PFSK-1 (cell line): ENCODE results near the genes CCDC74B, POTEI, POTEJ, ARHGEF4, PLEKHB2 and RAB6D.

DNA sequence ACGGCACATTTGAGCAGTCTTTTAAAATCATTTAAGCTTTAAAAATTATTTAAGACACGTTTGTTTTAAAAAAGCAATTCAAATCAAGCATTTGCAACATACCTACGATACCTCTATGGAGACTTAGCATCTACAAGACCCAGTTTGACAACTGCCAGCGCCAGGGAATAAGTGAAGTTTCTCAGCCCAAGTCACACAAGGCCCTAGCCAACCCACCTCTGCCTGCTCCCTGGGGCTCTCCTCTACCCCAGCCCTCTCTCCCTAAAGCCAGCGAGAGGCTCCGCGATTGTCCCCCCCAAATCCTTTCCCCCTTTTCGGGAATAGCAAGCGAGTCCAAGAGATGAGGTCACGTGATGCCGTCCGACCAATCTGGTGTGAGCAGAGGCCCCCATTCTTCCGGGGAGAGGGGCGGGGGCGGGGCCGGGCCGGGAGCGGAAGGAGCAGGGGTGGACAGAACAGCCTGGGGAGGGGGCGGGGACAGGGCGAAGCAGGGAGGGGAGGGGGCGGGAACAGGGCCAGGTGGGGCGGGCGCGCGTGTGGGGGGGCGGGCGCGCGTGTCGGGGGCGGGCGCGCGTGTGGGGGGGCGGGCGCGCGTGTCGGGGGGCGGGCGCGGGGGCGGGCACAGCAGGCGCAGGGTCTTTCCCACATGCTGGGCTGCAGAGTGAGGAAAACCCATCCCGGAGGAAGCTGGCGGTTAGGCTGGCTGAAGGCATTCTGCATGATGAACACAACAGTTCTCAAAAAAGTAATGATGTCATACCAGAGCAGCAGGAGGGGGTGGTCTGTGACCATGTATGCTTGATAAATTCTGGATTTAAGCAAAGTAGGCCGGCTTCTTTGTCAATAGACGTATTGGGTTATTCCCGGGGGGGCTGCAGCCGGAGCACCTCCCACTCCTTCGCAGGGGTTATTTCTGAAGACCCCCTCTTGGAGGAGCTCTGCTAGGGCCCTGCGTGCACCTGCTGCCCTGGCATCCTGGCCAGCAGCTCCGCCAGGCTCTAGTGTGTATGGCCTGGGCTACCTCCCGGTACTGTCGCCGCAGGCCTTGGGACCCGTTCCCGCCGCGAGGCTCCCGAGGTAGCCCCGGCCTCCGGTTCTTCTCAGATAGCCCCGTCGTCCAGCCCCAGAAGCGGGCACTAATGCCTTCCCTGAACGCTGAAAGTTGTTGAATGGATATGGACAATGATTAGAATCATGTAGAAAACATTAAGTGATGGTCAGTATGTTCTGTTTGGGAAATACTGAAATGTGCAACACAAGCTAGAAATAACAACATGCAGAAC lies 101.8 kb upstream of the RAB6C start:
- RRBS: 85% methylated on average over 5 of the region's 67 CpGs

- RRBS: no CpG with 5 or more reads among the region's 7 CpGs
Measured at GRCh38 chr2:129981621-129982098, 2.2 kb downstream of the RAB6C start.

DNA sequence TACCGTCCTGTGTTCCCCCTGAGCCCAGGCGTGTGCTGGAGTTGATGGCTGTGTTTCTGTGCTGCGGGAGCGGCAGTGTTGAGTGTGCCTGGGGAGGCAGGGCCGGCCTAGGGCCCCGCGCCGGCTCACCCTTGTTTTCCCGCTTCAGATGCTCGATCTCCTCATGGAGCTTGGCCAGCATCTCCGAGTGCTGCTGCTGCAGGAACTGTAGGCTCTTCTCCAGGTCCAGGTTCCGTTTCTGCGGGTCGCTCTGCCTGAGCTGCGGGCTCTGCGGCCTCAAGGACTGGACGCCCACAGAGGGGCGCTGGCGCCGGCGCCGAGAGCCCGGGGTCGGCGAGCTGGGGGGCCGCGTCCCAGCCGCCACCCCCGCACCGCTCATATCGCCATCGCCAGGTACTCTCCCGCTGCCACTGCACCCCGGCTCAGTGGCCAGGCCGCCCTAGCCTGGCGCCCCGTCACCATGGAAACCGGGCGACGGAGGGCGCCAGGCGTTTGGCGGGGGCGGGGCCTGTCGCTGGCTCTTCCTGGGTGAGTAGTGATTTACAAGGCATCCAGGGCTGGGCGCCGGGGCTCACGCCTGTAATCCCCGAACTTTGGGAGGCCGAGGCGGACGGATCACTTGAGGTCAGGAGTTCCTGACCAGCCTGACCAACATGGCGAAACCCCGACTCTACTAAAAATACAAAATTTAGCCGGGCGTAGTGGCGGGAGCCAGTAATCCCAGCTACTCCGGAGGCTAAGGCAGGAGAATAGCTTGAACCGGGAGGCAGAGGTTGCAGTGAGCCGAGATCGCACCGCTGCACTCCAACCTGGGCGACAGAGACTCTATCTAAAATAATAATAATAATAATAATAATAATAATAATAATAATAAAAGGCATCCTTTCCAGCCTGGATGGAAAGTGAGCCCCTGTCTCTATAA lies at the start of gene CCDC74B:
TSS of gene CCDC74B (minus strand) at position 495 of the 922 bp plus-strand sequence.
- RRBS: 80% methylated on average over 7 of the region's 63 CpGs

GRCh38 chr2:130251910-130252318 lies 53.7 kb upstream of the TUBA3E start:
- RRBS: 33% methylated on average over 16 of the region's 24 CpGs

- RRBS: no CpG with 5 or more reads among the region's 16 CpGs
Measured at GRCh38 chr2:130328128-130328658, 13.8 kb downstream of the CCDC115 start.

DNA sequence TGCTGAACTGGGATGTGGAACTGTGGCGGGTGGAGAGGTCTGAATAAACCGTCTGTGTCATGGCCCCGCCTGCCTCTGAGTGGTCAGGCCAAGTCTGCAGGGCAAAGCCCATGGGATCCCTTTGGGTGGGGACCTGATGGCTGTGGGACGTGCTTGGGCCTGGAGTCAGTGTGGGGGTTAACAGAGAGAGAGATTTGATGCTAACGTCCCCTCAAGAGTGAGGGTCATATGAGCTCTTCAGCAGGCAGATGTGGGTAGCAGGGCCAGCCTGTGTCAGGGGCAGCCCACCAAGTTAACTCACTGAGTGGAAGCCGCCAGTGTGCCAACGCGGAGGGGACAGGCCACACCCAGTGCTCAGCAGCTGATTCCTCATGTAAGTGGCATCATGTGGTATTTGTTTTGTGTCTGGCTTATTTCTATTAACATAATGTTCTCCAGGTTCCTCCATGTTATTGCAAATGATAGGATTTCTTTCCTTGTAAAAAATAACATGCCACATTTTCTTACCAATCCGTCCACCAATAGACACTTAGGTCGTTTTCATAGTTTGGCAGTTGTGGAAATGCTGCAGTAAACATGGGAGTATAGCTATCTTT lies 4.0 kb downstream of the IMP4 start:
- RRBS: no CpG with 5 or more reads among the region's 10 CpGs

GRCh38 chr2:130375046-130375441 lies 19.2 kb downstream of the PTPN18 start:
- RRBS: no CpG with 5 or more reads among the region's 6 CpGs

DNA sequence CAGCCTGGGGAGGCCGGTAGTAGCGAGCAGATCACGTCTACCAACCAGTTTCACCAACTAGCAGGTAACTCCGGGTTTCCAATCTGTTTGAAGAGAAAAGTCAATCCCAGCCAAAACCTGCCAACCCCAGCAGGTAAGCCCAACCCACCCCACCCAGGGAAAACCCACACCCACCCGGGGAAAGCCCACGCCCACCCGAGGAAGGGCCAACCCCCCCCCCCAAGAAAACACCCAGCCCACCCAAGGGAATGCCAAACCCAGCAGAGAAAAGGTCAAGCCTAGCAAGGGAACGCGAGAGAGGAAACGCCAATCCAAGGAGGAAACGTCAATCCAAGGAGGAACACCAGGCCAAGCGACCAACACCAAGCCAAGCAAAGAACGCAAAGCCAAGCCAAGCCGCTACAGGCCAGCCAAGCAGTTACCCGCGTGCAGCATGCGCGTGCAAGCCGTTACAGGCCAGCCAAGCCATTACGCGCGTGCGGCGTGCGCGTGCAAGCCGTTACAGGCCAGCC lies at the start of gene POTEI:
TSS of gene POTEI (minus strand) at position 83 of the 512 bp plus-strand sequence.
- RRBS: no CpG with 5 or more reads among the region's 27 CpGs

DNA sequence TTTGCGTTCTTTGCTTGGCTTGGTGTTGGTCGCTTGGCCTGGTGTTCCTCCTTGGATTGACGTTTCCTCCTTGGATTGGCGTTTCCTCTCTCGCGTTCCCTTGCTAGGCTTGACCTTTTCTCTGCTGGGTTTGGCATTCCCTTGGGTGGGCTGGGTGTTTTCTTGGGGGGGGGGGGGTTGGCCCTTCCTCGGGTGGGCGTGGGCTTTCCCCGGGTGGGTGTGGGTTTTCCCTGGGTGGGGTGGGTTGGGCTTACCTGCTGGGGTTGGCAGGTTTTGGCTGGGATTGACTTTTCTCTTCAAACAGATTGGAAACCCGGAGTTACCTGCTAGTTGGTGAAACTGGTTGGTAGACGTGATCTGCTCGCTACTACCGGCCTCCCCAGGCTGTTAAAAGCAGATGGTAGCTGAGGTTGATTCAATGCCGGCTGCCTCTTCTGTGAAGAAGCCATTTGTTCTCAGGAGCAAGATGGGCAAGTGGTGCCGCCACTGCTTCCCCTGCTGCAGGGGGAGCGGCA lies at the start of gene POTEJ:
TSS of gene POTEJ (plus strand) at position 305 of the 515 bp plus-strand sequence.
- RRBS: no CpG with 5 or more reads among the region's 16 CpGs

DNA sequence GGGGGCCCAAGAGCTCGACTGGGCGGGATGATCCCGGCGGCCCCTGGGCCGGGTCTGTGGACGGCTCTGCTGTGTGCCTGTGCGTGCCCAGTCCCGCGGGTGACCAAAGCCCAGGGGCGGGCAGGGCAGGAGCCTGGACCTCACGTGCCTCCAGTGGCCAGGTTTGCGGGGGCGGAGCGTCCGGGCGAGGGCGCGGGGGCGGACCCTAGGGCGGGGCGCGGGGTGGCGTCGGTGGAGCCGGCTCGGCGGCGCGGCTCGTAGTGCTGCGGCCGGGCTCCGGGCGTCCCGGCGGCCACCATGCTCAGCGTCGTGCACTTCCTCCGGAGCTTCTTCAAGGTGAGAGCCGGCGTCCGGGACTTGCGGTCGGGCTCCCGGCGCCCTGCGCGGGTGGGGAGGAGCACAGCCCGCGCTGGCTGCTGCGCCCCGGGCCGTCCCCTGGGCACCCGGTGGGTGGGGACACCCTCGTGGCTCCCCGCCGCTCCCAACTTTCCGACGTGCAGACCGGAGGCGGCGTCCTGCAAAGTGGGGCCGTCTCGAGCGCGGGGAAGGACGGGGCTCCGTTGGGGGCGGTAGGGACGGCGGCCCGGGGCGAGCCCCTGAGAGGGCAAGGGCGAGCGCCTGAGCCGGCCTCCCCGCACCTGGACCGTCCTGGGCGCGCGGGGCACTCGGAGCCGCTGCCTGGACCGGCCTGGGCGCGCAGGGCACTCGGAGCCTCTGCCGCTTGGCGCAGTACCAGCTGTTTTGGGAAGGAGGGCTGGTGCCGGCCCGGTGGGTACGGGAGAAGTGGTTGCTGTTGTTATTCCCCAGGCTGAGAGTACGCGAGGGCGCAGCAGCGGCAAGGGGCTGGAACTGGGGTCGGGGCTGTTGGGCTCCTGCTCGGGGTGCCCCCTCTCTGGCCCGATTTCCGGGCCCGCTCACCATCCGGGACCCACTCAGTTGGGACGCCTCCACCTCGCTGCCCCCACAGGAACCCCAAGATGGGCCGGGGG lies at the start of gene ARHGEF4:
TSS of gene ARHGEF4 (plus strand) at position 258 of the 989 bp plus-strand sequence.
- RRBS: 55% methylated on average over 56 of the region's 105 CpGs

DNA sequence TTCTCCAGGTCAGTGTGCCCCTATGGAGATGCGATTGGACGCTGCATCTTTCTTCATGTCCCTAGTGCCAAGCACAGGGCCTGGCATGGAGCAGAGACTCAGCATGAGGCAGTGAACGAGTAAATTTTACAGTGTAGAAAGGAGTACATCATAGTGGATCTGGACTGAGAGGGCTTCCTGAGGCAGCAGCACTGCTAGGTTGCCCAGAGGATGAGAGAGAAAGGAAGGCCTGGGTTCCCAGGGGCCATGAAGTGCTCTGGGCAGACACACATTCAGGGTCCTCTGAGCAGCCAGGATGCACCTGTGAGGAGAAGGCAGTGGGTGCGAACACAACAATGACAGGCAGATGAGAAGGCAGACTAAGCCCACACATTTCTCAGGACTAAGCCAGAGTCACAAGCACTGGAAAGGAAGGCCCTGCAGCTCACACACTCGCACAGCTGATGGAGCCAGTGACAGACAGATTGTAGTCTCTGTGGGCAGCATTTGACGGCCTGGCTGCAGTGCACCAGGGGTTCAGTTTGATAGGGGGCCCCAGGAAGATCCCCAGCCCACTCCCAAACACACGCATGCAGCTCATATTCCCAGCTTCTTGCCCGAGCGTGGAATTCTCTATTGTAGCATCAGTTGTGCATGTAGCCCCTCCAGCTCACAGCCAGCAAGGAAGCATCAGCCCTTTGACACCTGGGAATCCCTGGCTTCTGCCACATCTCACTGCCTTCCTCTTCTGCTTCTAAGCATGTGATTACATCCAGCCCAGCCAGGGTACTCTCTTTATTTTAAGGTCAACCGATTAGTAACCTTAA lies 61.9 kb downstream of the ARHGEF4 start:
- RRBS: no CpG with 5 or more reads among the region's 10 CpGs

- RRBS: no CpG with 5 or more reads among the region's 7 CpGs
Measured at GRCh38 chr2:131092552-131092790, 789 bp downstream of the FAM168B start.

- RRBS: 1% methylated on average over 22 of the region's 61 CpGs
Measured at GRCh38 chr2:131104242-131105539, at the start of gene PLEKHB2. TSS of gene PLEKHB2 (plus strand) at chr2:131105336.

GRCh38 chr2:131235618-131236568 lies 26.6 kb downstream of the POTEE start:
- RRBS: no CpG with 5 or more reads among the region's 10 CpGs

DNA sequence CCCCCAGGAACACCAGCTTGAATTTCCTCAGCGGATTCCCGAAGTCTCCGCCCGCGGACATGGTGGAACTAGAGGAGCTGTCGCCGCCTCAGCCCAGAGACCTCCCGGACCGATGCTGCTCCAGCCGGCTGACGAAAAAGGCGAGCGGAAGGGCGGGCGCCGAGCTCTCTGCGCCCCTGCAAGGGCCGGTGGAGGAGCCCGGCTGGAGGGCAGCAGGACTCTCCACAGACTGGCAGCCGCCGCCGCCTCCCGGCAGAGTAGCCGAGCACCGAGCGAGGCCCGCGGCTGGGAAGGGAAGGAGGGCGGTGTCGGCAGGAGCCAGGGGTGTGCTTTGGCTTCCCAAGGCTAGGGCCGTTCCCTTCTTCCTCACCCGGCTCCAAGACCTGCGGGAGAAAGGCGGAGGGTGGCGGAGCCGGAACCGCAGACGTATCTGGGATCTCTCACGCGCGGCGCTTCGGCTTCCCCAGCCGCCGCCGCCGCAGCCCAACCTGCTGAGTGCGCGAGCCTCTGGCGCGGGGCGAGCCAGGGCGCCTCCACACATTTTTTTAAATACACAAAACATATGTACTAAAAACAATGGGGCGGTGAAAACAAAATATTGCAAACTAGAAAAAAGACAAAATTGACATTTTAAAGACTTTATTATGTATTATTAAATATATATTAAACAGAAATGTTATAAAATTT lies at the start of gene RAB6D:
TSS of gene RAB6D (minus strand) at position 509 of the 687 bp plus-strand sequence.
- RRBS: 0% methylated on average over 3 of the region's 54 CpGs

DNA sequence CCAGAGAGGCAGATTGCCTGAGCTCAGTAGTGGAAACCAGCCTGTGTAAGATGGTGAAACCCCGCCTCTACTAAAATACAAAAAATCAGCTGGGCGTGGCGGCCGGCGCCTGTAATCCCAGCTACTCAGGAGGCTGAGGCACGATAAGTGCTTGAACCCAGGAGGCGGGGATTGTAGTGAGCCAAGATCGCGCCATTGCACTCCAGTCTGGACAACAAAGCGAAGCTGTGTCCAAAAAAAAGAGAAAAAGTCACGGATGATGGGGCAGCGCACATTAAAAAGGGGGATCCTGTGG lies 30.2 kb upstream of the RAB6D start:
- RRBS: no CpG with 5 or more reads among the region's 12 CpGs

DNA sequence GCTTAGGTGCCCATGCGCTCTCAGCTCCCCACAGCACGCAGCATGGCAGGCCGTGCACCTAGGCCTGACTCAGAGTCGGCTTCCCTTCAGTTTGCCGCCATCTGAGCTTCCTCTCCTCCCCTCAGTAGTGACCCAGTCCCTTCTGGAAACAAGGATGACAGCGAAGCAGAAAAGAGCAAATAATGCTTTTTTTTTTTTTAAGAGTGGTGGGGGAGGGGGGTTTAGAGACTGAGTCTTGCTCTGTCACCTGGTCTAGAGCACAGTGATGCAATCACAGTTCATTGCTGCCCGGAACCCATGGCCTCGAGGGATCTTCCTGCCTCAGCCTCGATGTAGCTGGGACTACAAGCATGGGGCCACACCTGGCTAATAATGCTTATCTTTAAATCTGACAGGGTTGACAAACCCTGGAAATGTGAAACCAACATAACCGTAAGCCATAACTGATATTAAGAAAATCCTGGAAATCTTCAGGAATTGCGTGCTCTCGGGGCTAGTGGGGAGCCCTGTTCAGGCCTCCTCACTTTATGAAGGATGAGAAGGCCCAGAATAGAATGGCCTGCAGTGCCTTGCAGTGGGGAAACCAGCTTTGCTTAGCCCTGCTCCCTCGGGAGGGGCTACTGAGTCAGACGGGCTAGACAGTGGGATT lies 5.7 kb downstream of the MZT2A start:
- RRBS: no CpG with 5 or more reads among the region's 14 CpGs

- RRBS: no CpG with 5 or more reads among the region's 21 CpGs
Measured at GRCh38 chr2:131491626-131491898, 635 bp downstream of the MZT2A start.

- RRBS: under 1% methylated on average over 6 of the region's 38 CpGs
Measured at GRCh38 chr2:131493226-131493990, 1.2 kb upstream of the MZT2A start.